Peripheral blood mononuclear cell (primary cell): ENCODE measurements around the gene JPH3.

DNA sequence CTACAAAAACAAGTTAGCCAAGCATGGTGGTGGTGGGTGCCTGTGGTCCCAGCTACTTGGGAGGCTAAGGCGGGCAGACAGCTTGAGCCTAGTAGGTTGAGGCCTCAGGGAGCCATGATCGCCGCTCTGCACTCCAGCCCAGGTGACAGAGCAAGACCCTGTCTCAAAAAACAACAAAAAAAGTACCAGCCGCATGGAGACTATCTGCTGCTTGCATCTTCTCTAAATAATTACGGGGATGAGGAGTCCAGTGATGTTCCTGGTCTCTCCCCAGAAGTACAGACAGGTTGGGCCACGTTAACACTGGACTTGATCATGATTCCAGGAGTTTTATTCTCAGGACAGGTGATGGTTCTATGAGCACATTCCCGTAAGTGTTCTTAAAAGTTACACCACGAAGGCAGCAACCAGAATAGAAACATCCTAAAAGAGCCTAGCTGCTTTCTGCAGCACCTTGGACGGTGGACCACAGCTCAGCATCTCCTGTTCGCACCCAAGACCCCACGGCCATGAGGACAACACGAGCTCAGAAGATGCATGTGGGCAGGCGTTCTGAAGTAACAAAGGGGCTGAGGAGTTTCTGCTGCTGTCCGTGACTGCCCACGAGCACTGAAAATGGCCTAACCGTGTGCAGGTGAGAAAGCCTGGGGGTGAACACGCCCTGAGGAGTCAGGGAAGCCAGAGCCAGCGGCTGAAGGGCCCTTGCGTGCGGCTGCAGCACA lies 10.5 kb upstream of the C16orf95 start:
- PRO-cap, 8 experiments = no peak in any of the 8 experiments

- PRO-cap, 8 experiments = no peak in any of the 8 experiments
Measured at GRCh38 chr16:87329592-87330515, 12.7 kb upstream of the C16orf95 start.

GRCh38 chr16:87342679-87343920 lies 25.9 kb upstream of the C16orf95 start:
- PRO-cap, 8 experiments = no peak in any of the 8 experiments

DNA sequence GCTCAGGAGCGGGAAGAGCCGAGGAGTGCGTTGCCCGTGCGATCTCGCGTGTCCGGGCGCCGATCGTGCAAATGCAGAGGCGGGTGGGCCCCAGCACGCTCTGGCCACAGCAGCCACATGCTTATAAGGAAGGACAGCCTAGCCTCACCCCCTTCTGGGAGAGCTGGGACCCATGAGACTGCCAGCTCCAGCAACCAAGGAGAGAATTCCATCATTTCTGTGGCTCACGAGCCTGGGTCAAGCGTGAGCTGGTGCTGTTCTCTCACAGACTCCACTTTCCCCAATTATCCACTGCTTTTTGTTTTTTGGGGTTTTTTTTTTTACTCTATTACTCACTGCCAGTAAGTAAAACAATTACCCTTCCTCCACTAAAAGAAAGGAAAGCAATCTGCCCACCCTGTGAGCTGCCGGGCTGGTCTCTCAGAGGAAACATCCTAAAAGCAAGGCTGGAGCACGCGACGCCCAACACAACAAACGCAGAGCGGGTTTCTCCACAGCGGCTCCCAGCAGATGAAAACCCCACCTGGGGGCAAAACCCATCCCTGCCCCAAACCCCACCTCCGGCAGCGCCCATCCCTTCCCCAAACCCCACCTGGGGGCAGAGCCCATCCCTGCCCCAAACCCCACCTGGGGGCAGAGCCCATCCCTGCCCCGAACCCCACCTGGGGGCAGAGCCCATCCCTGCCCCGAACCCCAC lies 27.3 kb upstream of the C16orf95 start:
- PRO-cap, 8 experiments = no peak in any of the 8 experiments

- PRO-cap, 8 experiments = no peak in any of the 8 experiments
Measured at GRCh38 chr16:87517197-87518209, 24.7 kb upstream of the ZCCHC14 start.

GRCh38 chr16:87540958-87541993 lies 48.5 kb upstream of the ZCCHC14 start:
- PRO-cap, 8 experiments = no peak in any of the 8 experiments

GRCh38 chr16:87602354-87603162 lies at the start of gene JPH3:
Gene JPH3, plus strand, starts transcription at chr16:87602508.
- PRO-cap, 8 experiments = no peak in any of the 8 experiments

DNA sequence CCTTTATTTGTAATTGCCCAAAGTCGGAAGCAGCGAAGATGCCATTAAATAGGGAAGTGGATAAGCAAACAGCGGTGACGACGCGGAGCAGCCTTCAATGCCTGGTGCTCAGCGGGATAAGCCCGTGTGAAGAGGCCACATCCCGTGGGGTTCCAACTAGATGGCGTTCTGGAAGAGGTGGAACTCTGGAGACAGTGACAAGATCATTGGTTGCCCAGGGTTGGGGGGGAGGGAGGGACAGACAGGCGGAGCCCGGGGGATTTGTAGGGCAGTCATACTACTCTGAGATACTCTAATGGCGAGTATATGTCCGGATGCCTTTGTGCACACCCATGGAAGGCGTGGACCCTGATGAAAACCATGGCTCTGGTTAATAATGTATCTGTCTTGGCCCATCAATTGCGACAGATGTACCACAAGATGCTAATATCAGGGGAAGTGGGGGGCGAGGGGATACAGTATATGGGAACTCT lies 27.2 kb downstream of the JPH3 start:
- PRO-cap, 8 experiments = no peak in any of the 8 experiments

GRCh38 chr16:87802630-87803245 lies 37.0 kb upstream of the KLHDC4 start:
- PRO-cap, 8 experiments = peak in 1 of 8 experiments; most common minus-strand start chr16:87803027 (in 1)

DNA sequence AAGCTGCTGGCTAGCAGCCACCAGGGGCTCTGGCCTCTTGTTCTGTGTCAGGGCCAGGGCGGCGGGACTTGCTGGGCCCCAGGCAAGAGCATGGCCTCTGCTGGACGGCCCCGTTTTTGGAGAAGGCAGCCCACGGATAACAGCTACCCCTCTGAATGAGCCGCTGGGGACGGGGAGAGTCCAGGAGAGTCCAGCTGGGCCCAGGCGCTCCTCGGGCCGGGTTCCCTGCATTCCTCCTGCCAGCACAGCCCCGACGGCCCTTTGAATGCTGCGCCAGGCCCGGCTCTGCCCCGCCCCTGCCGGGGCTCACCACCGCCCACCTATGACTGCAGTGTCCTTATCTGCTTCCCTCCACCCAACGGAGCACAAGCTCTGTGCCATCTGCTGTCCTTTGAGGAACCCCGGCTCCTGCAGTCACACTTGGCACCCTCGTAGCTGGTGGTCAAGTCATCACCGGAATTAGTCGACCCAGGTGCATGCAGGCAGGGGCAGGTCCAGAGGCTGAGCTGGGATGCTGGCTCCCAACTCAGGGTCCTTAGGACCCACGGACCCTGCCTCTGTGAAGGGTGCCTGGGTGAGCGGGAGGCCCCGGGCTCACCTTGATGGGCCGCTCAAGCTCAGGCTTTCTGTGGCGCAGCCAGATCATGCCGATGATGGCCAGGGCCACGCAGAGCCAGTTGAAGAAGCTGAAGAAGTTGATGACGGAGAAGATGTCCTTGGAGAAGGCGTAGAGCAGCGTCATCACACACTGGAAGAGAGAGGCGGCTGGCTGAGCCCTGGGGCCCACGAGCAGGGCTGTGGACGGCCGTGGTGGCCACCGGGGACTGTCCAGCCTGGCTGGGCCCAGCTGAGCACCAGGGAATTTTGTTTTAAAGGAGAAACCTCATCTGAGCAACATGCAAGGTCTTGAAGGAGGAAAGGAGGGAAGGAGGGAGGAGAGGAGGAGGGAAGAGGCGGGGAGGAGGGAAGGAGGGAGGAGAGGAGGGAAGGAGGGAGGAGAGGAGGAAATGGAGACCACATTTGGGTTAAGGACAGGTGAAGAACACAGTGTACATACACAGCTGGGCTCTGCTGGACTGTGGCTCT lies 33.1 kb downstream of the SLC7A5 start:
- PRO-cap, 8 experiments = peak in 2 of 8 experiments; most common minus-strand start position 418 of the sequence (in 2)

- PRO-cap, 8 experiments = peak in 5 of 8 experiments; most common minus-strand start chr16:87838379 (in 4)
Measured at GRCh38 chr16:87837839-87838568, 31.3 kb downstream of the SLC7A5 start.

GRCh38 chr16:87867094-87867824 lies 2.0 kb downstream of the SLC7A5 start:
- PRO-cap, 8 experiments = peak in 2 of 8 experiments; most common minus-strand start chr16:87867772 (in 2)

GRCh38 chr16:87872529-87872876 lies 3.2 kb upstream of the SLC7A5 start:
- PRO-cap, 8 experiments = no peak in any of the 8 experiments

DNA sequence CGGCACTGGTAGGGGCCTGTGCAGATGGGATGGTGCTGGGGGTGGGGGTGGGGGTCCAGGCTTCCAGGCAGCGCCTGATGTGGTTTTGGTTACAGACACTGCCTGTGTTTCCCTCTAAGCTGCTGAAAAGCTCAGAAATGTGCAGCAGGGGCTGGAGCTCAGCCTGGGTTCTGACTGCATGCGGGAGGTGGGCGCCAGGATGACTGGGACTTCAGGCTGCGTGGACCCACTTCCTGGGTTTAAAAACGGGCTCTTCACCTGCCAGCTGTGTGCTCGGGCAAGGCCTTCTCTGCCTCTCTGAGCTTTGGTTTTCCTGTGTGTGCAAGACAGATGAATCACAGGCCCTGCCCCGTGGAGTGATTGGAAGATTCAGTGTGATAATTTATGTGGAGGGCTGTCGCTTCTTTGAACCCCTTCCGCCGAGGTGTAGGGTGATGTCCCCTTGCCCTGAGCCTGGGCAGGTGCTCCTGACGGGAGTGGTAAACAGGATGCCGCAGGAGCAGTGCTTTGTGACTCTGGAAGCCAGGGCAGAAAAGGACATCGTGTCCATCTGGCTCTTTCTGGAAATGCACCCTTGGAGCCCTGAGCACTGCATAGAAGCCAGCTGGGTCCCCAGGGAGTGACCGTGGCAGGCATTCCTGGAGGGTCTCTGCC lies 28.3 kb upstream of the SLC7A5 start:
- PRO-cap, 8 experiments = peak in 3 of 8 experiments; most common minus-strand start position 299 of the sequence (in 3)

DNA sequence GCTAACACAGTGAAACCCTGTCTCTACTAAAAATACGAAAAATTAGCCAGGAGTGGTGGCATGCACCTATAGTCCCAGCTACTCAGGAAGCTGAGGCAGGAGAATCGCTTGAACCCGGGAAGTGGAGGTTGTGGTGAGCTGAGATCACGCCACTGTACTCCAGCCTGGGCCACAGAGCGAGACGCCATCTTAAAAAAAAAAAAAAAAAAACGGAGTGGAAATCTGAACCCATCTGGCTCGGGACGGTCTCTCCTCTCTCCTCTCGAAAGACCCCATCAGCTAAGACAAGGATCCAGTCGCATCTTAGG lies 394 bp downstream of the CA5A start:
- PRO-cap, 8 experiments = no peak in any of the 8 experiments

DNA sequence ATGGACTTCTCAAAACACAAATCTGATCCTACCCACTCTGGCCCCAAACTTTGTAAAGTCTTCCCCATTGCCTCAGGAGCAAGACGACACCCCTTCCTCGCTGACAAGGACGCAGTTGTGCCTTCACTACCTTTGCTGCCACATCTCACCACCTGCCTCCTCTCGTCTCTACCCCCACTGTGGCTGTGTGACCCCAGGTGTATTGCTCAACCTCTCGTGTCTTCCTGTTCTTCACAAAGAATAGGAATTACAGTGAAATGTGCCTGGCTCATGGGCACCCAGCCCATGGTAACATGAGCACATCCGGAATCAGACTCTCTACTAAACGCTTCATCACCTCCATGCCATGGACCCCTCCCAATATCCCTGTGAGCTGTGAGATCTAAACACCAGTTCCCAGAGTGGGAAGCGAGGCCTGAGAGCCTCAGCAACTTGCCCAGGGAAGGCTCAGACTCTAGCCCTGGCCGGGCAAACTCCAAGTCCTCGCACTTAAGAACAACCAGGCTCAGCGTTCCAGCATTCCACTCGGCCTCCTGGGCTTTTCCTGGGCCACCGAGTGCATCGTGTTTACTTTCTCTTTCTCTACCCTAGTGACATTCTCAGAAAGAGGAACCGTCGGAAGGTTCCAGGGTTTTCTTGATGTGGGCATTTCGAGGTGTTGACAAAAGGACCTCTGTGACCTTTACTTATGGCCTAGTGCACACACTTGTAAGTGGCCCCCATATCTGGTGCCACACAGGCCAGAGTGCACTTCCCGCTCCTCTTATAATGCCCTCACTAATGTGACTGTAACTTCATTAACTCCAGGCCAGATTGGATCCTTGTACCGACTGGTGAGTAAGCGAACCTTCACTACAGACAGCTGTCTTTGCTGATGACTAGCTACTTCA lies 3.3 kb upstream of the BANP start:
- PRO-cap, 8 experiments = peak in 4 of 8 experiments; most common minus-strand start position 485 of the sequence (in 3)

DNA sequence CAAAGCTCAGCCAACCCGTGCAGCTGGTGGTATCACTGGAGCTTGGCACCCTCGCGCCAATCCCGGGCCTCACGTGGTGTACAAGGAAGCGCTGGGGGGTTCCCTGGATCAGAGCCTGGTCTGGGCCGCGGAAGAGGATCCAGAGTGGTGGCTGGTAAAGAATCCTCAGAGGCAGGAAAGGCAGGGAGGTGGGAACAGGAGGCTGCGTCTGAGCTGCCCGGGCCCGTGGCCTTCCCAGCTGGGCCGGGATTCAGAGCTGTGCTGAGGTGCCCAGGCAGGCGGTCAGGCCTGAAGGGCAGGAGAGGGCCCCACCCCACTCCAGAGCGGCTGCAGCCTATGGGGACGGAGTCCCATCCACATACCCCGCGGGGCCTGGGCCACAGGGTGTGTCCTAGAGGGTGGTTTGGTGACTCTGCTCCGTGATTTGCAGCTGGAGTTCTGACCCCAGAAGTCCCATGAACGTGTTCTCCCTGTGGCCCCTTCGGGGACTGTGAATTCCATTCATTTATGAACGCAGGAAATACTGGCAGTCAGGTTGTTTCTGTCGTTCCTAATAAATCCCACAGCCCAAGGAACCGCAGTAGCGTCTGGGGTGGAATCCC lies 36.3 kb downstream of the ZFPM1 start:
- PRO-cap, 8 experiments = no peak in any of the 8 experiments

GRCh38 chr16:88494170-88495227 lies 41.4 kb downstream of the ZFPM1 start:
- PRO-cap, 8 experiments = peak in 3 of 8 experiments; most common plus-strand start chr16:88495155 (in 3)

GRCh38 chr16:88513974-88515275 lies 55.8 kb upstream of the ZC3H18 start:
- PRO-cap, 8 experiments = no peak in any of the 8 experiments

- PRO-cap, 8 experiments = no peak in any of the 8 experiments
Measured at GRCh38 chr16:88523634-88524425, 46.4 kb upstream of the ZC3H18 start.